Parotid gland (tissue), 1 donor: ENCODE results near the genes RBM46, MAP9 and PDGFC.

DNA sequence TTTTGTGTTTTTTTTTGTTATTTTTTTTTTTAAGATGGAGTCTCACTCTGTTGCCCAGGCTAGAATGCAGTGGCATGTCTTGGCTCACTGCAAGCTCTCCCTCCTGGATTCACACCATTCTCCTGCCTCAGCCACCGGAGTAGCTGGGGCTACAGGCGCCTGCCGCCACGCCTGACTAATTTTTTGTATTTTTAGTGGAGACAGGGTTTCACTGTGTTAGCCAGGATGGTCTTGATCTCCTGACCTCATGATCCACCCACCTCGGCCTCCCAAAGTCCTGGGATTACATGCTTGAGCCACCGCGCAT is 61.0 kb downstream of the TRIM2 start:
- PRO-cap, result no peak

- PRO-cap, result no peak
Observed at GRCh38 chr4:153433113-153433541, 33.0 kb upstream of the TMEM131L start.

GRCh38 chr4:153483778-153484150 is 17.6 kb downstream of the TMEM131L start:
- PRO-cap, result no peak

DNA sequence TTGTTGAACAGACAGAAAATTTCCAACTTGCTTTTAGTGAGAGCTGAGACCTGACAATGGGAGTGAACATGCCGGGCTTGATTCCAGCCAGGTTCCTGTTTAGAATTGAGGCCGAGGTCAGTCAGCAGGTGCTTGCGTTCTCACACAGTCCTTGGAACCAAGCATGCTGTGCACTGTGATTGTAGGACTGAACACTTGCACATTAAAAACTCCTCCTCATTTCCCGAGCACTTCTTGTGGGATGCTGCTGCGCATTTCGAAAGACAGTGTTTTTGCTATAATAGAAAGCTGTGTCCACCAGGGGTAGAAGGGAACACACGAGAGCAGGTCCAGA is 51.9 kb downstream of the TMEM131L start:
- PRO-cap, result no peak

DNA sequence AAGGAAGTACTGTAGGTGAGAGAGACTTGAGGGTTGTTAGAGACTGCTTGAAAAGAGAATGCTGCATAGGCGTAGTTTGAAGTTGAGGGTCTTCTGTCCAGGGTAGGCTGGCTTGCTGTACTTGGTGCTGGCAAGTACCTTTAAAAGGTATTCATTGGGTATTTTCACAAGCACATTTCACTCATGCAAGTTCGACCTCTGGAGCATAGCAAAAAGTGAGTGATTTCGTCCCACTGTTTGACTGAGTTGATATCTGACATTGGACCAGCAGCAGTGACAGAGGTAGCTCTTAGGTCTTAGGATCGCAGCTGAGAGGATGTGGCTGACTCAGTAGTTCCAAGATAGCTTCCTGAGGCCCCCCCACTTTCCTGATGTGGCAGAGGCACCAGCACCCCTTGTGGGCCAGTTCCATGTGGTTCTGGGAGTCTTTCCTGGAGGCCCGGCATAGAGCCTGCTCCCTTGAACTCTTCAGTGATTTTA is 64.3 kb downstream of the TMEM131L start:
- PRO-cap, result no peak

DNA sequence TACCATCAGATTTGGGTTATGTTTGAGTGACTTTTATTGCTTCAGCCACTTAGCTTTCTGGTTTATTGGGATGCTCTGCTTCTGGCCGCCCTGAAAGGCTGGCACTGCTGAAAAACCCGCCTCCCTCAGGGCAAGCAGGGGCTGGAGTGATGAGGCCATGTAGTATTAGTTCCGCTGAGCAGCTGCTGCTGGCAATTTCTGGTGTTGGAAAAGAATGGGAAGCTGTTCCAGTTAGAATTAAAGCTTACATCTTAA is 72.3 kb downstream of the TMEM131L start:
- PRO-cap, result no peak

DNA sequence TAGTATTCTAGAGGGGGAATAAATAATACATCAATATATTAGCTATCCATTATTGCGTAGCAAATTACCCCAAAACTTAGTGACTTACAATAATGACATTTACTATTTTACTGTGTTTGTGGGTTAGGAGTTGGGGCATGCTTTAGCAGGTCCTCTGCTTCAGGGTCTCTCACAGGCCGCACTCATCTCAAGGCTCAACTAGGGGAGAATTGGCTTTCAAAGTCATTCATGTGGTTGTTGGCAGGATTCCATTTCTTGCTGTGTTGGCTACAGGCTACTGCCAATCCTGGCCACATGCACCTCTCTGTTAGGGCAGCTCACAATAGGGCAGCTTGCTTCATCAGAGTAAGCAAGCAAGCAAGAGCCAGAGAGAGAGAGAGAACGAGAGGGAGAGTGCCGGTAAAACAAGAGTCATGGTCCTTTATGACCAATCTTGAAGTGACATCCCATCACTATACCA is 33.1 kb upstream of the TLR2 start:
- PRO-cap, result no peak

- PRO-cap, result no peak
Observed at GRCh38 chr4:153755297-153755627, 4.6 kb downstream of the RNF175 start.

DNA sequence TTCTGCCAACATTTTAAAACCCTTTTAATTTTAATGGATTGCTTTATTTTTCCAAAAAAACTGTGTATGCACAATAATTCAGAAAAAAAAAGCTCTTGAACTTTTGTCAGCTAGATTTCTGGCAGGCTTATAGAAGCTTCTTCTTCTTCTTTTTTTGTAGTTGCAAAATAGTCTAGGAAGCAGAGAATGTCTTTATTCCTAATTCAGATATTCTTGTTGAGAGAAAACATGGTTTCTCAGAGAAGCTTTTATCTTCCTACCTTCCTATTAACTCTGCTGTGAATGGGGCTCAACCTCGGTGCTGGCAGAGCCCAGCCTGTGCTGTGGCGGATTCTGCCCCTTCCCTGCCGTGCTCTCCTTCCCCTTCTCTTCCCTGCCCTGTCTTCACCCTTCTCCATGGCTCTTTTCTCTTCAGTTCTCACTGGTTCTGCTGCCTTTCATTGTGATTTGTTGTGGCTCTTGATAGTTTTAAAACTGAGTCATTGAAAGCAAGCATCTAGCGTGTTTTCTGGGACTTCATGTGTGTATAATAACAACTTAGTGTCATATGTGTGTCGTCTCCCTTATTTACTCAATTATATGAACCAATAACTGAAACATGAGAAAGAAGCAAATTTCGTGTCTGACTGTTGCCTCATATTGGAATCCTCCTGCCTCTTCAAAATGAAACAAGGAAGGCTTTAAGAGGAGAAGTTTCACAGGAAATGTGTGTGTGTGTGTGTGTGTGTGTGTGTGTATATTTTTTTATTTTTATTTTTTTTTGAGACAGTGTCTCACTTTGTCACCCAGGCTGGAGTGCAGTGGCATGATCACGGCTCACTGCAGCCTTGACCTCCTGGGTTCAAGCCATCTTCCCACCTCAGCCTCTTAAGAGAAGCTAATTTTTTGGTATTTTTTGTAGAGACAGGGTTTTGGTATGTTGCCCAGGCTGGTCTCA is 145.6 kb upstream of the SFRP2 start:
- PRO-cap, result no peak

- PRO-cap, result no peak
Observed at GRCh38 chr4:154333040-154333679, 158.4 kb downstream of the DCHS2 start.

- PRO-cap, result no peak
Observed at GRCh38 chr4:154560065-154560777, 2.6 kb upstream of the FGB start.

GRCh38 chr4:154560778-154560957 is 2.1 kb upstream of the FGB start:
- PRO-cap, result no peak

- PRO-cap, result no peak
Observed at GRCh38 chr4:154560958-154561240, 1.9 kb upstream of the FGB start.

DNA sequence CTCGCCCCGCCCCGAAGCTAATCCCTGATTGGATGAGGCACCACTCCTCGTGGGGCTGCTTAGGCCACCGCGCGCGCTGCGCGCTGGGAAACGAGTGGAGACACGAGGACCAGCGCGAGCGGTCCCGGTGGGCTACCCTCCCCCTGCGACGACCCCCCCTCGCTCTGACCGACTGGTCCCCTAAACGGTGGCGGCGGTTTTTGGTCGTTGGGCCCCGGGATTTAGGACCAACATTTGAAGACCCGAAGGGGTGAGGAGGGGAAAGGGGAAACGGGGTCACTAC is at the start of gene RBM46:
TSS of gene RBM46 (plus strand) at position 86 of the 283 bp plus-strand sequence.
- PRO-cap, result no peak

- PRO-cap, result no peak
Observed at GRCh38 chr4:155353163-155353557, 23.6 kb downstream of the MAP9 start.

GRCh38 chr4:155376184-155377446 is at the start of gene MAP9:
Gene MAP9 (minus strand): TSS chr4:155376965.
- PRO-cap, result no peak

DNA sequence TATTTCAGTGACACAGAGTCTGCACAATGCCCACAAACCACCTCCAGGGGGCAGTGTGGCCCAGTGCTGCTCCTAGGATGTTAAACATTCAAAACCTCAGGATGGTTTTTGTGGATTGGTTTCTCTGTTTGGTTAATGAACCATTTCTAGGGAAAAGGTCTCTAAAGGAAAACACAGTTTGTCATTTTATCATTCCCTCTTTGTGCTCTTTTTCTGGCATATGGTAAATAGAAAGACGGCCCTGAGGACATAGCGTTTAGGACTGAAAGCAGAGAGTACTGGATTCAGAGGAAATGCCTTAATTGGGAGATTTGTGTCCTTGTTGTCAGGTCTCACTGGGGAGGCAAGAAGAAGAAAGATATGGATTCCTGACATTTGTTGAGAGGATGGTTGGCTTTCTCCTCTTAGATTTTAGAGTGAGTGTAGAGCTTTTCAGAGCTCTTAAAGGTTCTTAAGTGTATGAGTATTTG is 65.7 kb upstream of the MAP9 start:
- PRO-cap, result no peak

GRCh38 chr4:155789437-155789856 is 30.6 kb downstream of the GUCY1B1 start:
- PRO-cap, result no peak

DNA sequence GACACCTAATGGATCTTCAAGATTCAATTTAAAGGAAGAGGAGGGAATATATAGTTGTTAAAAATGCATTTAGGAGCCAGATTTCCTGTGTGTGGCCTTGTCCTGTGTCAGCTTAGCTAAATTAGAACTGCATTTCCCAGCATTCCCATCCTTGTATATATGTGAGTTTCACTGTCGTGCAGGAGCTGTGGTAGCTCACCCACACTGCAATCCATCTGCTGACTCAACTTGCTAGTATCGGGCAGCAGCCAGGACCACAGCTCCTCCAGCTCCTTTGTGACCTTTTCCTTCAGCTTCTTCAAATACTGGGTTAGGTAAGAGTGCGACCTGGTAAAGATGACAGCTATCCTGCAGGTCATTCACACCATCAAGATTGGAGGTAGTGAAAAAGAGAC is 11.5 kb downstream of the ASIC5 start:
- PRO-cap, result no peak

DNA sequence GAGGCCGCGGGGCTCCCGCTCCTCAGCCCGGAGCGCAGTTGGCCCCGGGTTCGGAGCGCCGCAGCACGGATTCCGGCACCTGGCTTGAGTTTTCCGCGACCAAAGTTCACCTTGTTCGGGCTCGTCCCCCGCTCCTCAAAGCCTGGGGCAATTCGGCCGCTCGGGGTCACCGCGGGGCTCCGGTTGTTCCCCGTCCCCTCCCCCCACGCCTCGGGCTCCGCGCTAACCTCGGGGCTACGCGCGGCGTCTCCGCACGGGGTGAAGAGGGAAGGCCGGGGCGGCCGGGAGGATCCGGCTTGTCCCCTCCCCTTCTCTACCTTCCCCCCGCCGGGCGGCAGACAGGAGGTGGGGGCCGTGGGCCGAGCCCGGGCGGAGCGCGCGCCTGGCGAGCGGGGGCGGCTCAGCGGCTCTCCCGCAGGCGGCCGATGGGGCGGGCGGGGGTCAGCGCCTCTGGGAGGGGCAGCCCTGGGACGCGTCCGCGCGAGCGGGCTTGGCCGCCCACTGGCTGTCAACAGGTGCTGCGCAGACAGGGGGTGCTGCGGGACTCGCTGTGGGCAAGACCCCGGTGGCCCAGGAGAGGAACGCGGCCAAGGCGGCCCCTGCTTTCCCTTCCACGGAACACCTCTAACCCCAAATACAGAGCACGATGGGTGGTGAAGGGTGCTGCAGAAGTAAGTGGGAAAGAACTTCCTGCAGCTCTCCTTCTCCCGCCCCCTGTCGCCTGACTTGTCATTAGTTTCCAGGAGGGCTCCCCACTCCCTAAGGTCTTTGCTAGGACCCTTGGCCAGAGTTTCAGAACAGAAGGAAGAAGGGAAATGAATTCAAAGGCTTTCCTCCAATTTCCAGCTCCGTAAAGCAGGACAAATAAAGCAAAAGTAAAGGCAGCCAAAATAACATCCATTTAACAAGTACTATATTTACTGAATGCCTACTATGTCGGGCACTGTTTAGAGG is at the start of gene PDGFC:
TSS of gene PDGFC (minus strand) at position 260 of the 954 bp plus-strand sequence.
- PRO-cap, result bidirectional peak, plus-strand start at position 417 of the sequence, minus-strand start at position 320 of the sequence